Bronchus (tissue), 1 donor: ENCODE data around the gene HPGD.

DNA sequence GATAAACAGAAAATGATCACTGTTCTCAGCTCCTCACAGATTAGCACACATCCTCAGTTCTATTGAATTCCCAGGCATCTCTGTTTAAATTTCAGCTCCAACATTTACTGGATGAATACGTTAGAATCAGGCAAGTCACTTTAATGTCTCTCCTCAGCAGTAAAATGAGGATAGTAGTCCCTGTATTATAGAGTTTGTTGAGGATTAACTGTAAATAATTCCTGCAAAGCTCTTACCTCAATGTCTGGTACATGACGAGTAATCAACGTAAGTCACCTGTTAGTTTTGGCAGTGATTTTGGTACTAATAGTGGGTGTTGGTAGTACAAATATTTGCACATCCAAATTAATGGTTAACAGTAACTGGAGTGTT is 189.8 kb upstream of the GALNT7 start:
- PRO-cap: unidirectional peak, minus-strand start at position 61 of the sequence; unidirectional peak, minus-strand start at position 166 of the sequence

GRCh38 chr4:172995114-172996054 is 173.2 kb upstream of the GALNT7 start:
- PRO-cap: bidirectional peak, plus-strand start at chr4:172995371, minus-strand start at chr4:172995308; unidirectional peak, minus-strand start at chr4:172995432; bidirectional peak, plus-strand start at chr4:172995961, minus-strand start at chr4:172995785

DNA sequence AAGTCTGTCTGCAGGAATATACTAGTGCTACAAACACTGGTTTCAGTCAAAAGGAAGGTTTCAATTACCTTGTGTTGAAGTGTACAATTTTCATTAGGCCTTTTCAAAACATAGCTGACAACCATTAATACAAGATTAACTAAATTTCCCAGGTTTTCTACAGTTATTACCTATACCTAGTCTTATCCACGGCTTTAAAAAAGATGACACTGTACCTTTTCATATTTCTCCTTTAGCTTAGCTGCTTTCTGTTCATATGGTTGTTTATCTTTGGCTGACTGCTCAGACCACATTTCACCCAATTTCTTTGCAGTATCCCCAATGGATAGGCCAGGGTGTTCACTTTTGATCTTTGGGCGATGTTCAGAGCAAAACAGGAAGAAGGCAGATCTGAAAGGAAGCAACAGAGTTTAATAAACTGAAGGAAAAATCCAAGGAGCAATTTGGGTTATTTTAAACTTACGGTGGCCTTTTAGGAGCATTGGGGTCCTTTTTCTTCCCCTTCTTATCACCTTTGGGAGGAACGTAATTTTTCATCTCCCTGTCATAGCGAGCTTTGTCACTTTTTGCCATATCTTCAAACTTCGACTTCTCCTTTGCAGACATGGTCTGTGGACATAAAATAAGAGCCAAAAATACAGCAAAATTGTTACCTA is 1.4 kb downstream of the HMGB2 start:
- PRO-cap: no peak

- PRO-cap: no peak
Measured at GRCh38 chr4:173410837-173411549, 12.1 kb upstream of the SCRG1 start.

DNA sequence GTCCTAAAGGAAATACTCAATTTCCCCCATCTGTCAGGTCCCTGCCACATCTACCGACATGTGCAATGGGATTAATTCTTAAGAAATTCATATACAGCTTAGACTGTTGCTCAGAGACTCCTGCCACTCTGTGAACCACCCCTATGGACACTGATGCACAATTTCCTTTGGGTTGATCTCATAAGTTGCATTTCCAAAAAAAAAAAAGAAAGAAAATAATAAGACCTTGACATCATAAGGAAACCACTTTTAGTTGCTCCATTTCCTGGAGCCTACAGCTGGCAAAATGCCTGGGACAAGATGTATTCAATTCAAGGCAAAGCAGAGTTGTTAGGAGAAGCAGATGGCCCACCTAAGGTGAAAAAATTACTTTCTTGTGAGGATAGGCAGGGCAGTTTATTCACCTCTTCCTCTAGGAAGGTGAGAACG is 14.0 kb upstream of the SCRG1 start:
- PRO-cap: no peak

- PRO-cap: no peak
Measured at GRCh38 chr4:173425343-173425735, 26.4 kb upstream of the SCRG1 start.

GRCh38 chr4:173506352-173507209 is 23.4 kb downstream of the HAND2 start:
- PRO-cap: no peak

DNA sequence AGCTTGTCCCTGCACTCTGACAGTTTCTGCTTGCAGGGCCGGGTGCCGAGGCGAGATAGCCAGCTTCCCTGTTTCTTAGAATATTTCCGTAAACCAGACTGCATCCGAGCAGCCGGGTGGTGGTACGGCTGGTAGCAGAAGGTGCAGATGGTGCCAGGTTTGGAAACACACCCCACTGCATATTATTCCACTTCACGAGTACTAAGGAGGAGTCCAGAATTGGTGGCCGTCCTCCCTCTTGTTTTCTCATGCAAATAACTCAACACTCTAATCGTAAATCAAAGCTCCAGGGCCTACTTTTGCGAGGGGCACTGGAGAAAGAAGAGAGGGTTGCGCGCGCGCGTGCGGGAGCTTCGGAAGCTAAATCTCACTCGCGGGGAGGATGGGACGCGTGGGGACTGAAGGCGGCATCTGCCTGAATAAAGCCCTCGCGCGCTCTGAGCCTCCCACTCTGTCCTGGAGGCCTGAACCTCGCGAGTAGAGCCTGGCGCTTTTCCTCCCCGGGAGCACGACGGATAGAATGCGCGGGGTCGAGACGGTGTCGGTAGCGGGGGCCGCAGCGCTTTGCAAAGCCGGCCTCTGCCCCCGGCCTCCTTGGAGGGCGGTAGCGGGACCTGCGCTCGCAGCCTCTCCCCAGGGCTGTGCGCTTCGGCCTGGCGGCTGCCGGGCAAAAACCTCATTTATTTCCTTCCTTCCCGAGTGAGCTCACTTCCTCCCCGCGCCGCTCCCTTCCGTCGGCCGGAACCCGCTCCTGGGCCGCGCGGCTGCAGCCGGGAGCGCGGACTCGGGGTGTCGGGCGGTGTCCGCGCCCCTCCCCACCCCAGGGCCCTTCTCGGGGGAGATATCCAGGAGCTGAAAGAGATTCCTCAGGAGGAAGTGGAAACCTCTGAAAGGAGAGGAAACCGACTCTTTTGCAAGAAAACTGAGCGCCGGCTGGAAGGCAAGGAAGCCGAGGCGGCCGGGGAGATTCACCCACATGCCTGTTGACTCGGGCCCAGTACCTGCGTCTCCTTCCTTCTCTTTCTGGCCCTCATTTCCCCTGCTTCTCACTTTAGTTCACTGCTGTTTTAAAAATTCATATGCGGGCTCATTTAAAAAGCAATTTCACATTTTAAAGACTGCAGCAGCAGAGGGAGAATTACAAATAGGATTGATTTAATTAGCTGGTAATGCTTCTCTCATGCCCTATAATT is 20.7 kb downstream of the HAND2 start:
- PRO-cap: no peak

DNA sequence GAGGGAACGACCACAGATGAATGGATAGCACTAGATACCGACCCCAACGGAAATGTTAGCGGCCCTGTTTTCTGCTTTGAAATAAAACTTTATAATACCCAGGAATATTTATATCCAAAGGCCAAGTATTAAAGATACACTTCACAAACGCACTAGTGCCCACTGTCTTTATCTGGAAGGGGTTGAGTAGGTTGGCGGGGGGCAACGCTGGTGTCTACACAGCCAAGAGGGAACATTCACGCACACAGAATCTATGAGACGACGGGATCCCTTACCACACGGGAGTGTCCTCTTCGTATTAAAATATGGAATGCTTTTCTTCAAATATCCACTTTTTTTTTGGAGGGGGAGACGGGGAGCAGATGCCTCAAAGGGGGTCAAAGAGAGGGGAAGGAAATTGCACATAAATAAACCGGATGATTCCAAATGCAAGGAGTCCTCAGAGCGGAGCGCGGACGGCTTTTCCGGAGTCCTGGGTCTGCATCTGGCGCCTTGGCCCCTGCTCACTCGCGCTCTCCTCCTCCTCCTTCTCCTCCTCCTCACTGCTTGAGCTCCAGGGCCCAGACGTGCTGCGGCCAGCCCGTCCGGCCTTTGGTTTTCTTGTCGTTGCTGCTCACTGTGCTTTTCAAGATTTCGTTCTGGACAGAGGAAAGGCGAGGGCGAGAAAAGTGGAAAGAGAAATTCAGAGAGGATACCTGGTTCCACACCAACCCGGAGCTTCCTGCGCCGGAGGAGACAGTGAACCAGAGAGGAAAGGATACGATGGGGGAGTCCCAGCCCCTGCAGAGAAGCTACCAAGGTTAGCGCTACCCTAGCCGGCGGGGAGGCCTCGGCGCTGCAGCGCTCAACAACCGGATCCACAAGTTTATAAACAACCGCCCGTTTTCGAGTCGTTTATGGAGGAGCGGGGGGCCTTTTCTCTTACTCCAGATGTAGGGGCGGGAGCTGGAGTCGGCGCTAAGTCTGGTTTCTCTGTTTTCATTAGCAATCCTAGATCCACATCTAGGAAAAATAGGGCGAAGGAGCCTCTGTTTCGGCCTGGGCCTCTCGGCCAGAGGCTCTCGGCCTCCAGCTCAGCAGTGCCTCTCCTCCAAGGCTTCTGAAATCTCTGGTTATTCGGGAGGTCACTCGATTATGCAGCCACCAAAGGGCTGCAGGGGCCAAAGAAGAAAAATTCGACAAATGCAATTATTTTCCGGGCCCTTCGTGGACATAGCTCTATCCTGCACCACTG is 2.9 kb downstream of the HAND2 start:
- PRO-cap: no peak

- PRO-cap: no peak
Measured at GRCh38 chr4:173530854-173531607, 1.0 kb upstream of the HAND2 start.

DNA sequence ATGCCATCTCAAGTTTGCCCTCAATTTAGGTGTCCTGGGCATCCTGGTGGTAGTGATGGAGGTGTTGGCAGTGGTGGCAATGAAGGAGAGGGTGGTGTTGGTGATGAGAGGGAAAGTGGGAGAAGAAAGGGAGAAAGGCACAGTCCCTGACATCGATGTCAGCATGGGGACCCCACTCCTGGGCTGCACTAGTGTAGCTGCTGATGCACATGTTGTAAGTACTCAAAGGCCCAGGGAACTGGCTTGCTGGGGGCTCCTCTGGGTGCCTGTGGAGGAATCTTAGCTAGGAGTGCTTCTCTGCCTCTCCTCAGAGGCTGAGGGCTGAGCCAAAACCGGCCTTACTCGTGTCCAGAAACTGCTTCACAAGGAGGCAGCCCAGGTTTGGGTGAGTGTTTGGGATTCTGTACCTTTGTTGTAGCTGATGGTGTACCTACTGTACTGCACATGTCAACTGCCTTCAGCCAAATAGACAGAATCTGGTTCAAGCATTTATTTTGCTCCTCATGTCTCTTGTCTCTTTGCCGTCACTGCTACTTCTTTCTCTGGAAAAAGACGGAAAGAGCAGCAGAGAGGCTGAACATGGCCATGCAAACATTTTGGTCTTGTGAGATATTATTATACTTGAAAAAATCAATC is 3.1 kb upstream of the HAND2 start:
- PRO-cap: no peak

GRCh38 chr4:173917038-173918053 is 366.1 kb downstream of the FBXO8 start:
- PRO-cap: no peak

- PRO-cap: no peak
Measured at GRCh38 chr4:174122706-174123101, 160.8 kb downstream of the FBXO8 start.

- PRO-cap: no peak
Measured at GRCh38 chr4:174135767-174136248, 147.7 kb downstream of the FBXO8 start.

DNA sequence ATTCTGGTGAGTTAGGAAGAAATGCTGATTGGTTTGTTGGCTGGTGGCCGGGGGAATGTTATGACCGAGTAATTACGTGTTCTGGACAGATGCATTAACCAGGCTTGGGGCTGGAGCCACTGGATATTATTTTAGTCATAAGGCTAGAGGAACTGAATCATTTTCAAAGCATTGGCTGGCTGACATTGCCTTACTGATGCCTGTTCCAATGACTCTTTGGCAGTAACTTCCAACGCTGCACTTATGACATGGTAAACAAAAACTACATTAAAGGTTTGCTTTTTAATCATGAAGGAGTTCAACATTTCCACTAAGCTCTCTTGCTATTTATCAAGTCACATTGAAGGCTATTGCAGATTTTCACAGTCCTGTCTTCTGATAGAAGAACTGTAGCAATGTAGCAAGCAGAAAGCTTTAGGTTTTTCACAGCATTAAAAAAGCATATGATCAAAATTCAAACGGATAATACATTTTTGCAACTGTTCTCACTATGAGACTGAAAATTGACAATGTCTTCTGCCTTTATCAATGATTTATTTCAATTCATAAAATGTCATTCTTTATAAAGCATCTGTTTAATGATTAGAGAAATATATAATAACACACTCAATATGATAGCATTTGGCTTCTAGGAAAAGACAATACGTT is 84.4 kb downstream of the FBXO8 start:
- PRO-cap: no peak

- PRO-cap: bidirectional peak, plus-strand start at chr4:174522650, minus-strand start at chr4:174522641
Measured at GRCh38 chr4:174522217-174523003, at the start of gene HPGD. Gene HPGD (minus strand): TSS chr4:174522488.

DNA sequence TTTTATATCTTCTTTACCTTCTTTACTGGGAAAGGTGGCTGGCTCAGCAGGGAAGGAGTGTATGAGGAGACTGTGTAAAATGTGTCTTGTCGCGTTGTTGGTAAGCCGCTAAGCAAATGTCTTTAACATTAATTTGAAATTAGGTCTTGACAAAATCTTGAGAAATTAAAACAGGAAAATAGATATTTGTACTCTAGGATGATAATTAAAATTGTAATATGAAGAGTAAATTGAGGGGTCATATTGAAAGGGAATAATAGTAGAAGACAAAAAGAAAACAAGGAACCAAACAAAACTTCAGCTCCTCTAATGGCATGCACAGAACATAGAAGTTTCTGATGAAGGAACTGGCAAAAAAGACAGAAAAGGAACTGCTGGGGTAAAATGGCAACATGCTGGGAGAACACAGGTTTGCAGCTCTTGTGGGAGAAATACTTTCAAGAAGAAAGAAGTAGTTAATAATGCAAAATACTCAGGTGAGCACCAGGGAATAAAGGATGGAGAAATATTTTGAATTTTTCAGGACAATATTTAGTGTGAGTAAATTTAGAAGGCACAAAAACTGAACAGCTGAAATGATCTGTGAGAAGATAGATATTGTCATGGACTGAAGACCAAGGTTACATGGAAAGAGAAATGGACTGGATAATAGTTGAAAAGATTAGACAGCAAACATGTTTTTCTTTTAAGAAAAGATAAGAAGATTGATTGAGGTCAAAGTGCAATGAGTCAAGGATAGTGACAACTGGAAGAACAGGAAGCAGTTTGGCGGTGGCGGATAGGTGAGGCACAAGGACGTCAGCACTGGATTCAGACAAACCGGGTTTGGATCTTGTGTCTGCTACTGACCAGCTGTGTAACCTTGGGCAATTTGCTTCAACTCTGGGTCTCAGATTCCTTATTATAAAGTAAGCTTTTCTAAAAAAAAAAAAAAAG is 1.7 kb upstream of the HPGD start:
- PRO-cap: no peak

DNA sequence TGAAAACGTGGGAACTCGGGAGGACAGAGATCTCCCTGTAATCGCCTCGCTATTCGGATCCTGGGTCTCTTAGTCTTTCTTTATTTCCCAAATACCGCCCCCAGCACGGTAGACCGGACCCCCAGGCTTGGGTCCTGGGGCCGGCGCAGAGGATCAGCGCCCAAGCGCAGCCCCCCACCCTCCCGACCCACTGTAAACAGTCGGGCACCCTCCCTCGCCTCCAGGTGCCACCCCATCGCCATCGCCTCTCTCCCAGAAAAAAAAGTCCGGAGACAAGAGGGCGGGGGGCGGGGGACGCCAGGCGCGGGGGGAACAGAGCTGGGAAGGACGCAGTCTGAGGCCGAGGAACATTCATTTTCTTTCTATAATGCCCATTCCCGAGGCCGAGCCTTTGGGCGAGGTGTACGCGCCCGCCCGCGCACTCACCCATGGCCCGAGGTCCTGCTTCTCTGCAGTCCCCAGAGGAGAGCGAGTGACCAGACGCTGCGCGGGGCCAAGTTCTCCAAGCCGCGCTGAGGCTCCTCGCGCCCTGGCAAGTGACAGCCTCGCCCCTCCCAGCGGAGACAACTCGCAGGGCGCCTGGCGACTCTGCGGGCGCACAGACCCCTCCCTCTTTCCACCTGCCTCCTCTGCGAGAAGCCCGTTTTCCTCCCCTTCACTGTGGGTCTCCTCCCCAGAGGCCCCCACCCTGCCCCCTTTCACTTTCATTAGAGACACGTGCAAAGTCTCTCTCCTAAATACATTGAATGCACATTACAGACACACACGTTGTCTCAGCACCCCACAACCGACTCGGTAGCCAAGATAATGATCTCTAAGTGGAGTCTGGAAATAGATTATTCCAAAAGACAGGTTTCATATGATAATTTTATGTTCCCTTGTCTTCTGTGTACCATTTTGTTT is 63.5 kb upstream of the WDR17 start:
- PRO-cap: no peak

GRCh38 chr4:176229414-176230218 is 34.2 kb upstream of the SPATA4 start:
- PRO-cap: no peak

DNA sequence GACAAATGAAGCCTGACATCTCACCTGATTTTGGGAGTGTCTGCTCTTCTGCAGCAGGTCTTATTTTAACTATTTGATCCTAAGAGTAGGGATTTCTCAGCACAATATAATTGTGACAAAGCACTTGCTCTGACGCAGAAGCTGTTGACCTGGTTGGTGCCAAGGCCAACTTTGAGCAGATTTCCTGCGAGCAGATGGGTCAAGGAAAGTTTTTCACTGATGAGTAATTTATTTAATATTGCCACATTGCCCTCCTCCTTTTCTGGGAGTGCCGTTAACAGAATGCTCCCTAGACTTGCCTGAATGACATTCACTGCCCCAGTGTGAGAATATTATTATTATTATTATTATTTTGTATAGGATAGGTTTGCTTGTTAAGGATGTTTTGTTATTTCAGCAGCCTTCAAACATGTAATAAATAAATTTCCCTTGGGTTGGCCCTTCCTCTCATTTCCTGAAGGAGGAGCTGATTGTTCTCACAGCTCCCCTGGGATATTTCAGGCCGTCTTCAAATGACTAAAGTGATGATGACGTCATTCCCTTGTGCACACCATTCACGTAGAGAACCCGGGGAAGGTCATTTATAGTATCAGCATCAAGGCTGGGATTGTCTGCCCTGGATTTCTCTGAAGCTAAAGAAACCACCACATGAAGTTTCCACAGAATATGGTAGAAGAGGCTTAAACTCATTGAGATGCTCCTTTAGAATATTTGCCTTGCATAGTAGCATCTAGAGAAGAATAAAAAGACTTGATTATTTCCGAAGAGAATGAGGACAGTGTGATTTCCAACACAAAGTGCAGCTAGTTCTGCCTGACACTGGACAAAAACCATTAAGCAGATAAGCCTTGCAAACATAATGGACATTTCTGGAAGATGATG is 156.8 kb downstream of the VEGFC start:
- PRO-cap: no peak